UCH-1 (cell line): ENCODE measurements around a stretch of chr5.

DNA sequence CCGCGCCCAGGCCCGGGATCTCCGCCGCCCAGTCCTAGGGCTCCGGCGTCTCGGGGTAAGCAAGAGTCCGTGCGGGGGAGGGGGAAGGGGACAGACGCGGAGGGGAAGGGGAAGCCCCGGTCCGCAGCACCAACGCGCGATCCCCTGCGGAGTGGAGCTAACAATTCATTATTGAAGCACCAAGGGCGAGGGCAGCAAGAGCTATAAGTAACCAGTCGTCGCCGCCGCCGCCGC lies 302 bp downstream of the CHD1 start:
- RRBS, result 8% methylated on average over 11 of the region's 25 CpGs

DNA sequence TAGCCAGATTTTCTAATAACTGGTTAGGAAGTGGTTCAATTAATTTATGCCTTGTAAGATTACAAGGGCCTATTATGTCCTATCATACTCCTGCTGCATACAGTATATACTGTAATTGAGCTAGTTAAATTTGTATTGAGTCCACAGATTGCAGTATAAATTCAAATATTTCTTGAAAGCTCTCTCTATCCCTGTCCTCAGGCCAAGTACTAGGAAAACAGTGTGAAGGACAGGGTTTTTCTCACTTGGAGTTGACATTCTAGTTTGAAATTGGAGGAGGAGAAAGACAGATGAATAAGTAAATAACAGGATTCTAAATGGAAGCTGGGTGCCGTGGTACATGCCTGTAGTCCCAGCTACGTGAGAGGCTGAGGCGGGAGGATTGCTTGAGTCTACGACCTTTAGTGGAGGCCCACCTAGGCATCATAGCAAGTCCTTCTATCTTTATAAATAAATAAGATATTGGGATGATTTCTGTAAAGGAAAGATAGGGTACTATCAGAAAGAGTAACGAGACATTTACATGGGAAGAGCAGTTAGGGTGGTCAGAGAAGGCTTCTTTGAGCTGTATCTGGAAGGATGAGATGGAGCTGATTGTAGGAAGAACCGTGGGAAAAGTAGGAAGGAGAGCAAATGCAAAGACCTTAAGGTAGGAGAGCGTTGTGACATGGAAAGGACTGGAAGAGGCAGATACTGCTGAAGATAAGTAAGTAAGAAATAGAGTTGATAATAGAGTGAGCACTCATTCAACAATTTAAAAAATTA lies 10.4 kb upstream of the CHD1 start:
- RRBS, result no CpG with 5 or more reads among the region's 7 CpGs

DNA sequence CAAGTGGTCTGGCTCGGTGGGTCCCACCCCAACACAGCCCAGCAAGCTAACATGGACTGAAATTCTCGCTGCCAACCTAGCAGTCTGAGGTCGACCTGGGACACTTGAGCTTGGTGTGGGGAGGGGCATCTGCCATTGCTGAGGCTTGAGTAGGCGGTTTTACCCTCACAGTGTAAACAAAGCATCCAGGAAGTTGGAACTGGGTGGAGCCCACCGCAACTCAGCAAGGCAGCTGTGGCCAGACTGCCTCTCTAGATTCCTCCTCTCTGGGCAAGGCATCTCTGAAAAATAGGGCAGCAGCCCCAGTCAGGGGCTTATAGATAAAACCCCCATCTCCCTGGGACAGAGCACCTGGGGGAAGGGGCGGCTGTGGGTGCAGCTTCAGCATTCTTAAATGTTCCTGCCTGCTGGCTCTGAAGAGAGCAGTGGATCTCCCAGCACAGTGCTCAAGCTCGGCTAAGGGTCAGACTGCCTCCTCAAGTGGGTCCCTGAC lies 109.0 kb upstream of the CHD1 start:
- RRBS, result no CpG with 5 or more reads among the region's 7 CpGs

- RRBS, result no CpG with 5 or more reads among the region's 1 CpG
These were observed 837 bp downstream of the FAM174A start for GRCh38 chr5:100536029-100536392.

DNA sequence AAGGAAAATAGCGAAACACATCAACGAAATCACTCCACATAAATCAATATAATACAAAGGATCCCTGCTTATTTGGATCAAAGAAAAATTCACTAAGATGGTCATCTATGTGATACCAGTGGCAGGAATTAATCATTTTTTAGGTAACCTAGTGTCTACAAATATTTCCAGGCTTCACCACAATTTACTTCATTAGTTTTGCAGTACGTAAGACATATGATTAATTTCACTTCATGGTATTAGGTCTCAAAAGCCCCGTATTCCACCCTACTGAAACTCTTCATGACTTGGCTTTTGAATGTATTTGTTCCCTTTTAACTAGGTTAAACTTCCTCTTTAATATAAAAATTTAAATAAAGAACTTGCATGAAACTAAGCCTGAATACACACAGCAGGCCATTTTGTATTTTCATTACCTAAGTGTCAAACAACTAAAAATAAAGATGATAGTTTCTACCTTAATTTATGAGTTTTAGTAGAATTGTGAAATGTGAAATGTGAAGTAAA lies 4.2 kb downstream of the ST8SIA4 start:
- RRBS, result no CpG with 5 or more reads among the region's 4 CpGs

- RRBS, result no CpG with 5 or more reads among the region's 4 CpGs
These were observed 3.3 kb downstream of the ST8SIA4 start for GRCh38 chr5:100899796-100900151.

- RRBS, result no CpG with 5 or more reads among the region's 18 CpGs
These were observed 2.8 kb downstream of the ST8SIA4 start for GRCh38 chr5:100900215-100900759.

DNA sequence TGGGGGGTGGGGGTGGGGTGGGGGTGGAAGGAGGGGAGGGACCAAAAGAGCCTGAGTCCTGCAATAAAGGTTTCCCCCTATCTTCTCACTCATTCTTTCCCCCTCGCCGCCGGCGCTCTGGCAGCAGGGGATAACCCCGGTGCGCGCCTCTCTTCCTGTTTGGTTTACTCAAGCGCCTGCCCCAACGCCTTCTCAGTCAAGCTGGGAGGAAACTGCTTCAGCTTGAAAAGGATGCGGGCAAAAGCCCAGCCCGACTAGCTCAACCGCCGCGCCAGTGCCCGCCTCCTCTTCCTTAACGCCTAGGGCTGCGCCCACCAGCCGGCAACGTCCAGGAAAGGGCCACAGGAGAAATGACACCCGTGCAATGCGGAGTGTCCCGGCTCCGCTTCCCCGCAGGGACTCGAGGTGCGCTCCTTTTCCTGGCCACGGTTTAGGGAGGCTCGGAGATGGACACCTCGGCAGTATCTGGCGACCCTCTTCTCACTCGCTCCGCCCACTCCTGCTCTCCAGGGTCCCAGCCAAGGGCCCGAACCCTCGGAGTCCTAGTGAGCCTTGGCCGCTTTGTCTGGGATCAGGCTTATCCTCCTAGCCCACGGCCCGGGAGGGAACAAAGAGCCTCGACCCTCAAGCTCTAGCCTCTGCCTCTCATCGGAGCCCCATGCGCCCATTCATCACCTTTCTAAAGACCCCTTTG lies 2.2 kb downstream of the ST8SIA4 start:
- RRBS, result 6% methylated on average over 5 of the region's 40 CpGs

DNA sequence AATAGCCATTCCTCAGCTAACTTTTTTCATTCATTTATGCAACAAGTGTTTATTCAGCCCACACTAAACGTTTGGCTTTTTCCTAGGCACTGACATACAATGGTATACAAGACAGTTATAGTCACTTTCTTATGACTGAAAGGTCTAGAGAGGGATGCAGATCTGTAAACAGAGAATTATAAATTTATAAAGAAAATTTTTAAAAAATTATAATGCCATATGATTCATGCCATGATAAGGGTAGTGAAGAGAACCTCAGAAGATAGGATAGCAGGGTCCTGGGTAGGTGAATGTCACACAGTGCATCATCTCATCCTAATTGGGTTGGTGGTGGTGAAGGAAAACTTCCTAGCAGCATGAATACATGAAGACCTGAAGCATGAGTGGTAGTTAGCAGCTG lies 3.8 kb downstream of the PAM start:
- RRBS, result no CpG with 5 or more reads among the region's 1 CpG

DNA sequence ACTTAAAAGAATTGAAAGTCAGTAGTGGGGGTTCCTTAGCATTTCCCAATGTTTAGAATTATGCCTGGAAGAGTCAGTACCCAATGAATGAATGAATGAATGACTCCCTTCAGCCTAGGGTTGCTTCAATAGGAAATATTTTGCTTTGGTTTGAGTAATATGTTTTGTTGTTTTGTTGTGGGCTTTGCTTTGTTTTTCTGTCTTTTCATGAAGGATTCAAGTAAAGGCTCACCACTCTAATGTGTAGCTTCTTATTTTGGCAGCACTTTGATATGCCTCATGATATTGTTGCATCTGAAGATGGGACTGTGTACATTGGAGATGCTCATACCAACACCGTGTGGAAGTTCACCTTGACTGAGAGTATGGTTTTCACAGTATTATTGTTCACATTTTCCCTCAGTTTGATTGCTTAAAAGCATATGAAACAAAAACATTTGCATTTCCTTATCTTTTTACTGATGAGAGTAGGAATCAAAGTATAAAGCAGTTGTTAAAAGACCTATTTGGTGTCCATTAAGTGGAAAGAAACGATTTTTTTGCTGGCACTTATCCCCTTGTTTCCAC lies 102.8 kb downstream of the GIN1 start:
- RRBS, result no CpG with 5 or more reads among the region's 2 CpGs

- RRBS, result no CpG with 5 or more reads among the region's 2 CpGs
These were observed 84.5 kb downstream of the GIN1 start for GRCh38 chr5:103035446-103035877.

- RRBS, result no CpG with 5 or more reads among the region's 3 CpGs
These were observed 194.9 kb upstream of the NUDT12 start for GRCh38 chr5:103757519-103757913.

DNA sequence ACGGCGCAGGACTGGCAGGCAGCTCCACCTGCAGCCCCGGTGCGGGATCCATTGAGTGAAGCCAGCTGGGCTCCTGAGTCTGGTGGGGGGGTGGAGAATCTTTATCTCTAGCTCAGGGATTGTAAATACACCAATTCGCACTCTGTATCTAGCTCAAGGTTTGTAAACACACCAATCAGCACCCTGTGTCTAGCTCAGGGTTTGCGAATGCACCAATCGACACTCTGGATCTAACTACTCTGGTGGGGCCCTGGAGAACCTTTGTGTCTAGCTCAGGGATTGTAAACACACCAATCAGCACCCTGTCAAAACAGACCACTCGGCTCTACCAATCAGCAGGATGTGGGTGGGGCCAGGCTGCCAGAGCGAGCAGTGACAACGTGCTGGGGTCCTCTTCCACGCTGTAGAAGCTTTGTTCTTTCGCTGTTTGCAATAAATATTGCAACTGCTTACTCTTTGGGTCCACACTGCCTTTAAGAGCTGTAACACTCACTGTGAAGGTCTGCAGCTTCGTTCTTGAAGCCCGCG lies 1424.1 kb downstream of the EFNA5 start:
- RRBS, result no CpG with 5 or more reads among the region's 15 CpGs

DNA sequence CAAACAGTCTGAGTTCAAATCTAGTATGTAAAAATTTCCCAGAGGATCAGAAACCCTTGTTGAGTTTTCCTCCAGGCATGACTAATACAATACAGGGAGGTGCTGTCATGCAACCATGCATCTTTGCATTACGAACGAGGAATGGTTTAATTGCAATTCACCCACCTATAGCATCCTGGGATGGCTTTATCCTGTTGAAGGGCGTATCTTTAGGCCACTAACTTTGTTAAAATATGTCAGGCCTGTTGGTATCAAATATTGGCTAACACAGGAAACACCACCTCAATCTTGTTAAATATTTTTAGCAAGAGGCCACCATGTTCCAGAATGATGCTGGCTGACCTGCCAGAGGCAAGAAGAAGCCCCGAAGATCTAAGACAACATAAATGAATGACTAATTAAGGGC lies 196.3 kb downstream of the EFNA5 start:
- RRBS, result no CpG with 5 or more reads among the region's 4 CpGs

GRCh38 chr5:107671939-107672577 lies 1.3 kb upstream of the EFNA5 start:
- RRBS, result 2% methylated on average over 22 of the region's 51 CpGs

GRCh38 chr5:108380379-108381063 lies 1.4 kb downstream of the FBXL17 start:
- RRBS, result 4% methylated on average over 9 of the region's 52 CpGs

DNA sequence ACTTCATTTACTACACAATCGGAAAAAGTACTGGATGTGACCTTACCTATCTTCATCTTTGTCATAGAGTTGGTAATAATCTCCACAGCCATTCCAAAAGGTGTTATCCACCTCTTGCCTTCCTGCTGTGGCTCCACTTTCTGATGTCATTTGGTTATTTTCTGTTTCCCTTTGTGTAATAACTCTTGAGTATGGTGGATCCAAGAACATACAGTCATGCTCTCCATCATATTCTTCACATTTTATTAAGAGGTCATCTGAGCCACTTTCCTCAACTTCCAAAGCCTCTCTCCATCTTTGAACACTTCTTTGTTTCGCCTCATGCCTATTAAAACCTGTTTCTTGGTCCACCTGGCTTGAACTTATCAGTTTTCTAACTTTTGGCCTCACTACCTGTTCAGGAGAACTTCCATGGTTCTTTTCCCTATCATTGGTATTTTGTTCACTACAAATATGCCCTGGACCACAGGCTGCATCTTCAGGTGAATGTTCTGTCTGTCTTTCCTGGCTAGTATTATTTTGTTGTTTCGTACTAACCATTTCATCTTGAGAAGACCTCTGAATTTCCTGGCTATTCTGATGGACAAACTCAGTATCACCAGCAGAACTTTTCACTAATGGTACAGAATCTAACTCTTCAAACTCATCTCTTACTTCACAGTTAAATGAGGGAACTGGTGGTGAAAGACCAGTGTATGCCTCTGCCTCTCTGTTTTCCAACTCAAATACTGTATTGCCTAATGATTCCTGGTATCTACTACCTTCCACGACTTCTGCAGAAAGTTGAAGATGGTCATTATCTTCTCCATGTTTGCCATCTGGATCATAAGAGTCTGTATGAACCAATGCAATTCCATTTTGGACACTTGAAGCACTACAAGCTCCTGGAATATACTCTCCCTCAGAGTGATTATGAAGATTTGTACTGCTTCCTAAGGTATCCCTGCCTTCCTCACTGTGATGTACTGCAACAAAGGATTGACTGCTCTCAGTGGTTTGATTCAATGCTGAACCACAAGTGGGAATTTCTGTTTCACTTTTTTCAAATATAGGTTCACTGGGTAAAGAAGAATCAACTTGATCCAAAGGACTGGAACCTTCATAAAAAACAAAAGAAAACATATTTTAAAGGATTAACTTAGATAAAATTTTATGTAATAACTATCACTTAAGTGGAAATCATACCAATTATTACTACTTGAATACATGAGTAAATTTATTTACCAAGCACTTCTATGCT lies 31.2 kb downstream of the PJA2 start:
- RRBS, result no CpG with 5 or more reads among the region's 4 CpGs

DNA sequence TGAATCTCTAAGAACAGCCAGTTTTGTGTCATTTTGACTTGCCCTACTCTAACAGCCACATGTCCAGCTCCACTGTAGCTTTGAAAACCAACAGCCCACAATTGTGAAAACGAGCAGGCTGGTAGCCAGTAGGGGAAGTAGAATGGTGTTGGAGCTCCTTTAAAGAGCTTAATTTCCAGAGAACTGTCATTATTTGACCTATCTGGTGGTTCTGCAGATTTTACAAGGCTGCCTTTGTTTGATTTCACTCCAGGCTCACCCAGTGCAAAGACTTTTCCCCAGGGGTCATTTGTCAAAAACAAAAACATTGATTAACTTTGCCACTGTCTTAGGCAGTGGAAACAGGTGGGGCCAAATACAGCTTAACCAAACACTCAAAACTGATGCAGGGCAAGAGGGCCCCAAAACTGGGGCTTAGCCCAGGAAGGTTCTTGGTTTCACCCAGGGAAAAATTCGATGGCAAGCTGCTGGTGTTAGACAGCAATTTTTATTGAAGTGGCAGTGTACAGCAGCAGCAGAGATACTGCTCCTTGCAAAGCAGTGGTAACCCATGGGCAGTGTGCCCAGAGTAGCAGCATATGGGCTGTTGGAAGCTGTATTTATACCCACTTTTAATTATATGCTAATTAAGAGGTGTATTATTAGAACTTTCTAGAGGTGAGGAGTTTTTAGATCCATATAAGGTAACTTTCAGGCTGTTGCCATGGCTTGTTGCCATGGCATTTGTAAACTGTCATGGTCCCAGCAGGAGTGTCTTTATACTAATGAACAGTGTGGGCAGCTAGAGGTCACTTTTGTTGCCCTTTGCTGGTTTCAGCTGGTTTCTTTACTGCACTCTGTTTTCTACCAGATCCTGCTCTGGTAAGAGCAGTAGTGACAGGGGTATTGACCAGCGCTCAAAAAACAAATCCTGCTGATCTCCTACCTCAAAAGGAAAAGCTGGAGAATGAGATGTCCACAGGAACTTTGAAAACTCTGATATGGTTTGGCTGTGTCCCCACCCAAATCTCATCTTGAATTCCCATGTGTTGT lies 3.5 kb upstream of the PJA2 start:
- RRBS, result no CpG with 5 or more reads among the region's 3 CpGs

- RRBS, result no CpG with 5 or more reads among the region's 7 CpGs
These were observed 3.7 kb downstream of the MAN2A1 start for GRCh38 chr5:109693346-109693932.

DNA sequence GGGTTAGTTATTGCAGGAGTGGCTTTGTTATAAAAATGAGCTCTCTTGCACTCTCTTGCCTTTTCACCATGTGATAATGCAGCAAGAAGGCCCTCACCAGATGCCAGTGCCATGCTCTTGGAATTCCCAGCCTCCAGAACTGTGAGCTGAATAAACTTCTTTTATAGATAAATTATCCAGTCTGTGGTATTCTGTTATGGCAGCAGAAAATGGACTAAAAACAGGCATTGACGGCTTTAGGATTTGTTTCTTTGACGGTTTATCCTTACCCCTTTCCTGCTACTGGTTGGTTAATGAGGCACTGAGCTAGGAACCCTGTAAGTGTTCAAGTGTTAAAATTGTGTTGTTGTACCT lies 161.7 kb downstream of the MAN2A1 start:
- RRBS, result no CpG with 5 or more reads among the region's 2 CpGs